ENCODE results near the gene TASOR2.

- PRO-cap, result no peak
These were observed 217.6 kb downstream of the KLF6 start for GRCh38 chr10:3567397-3567750.

DNA sequence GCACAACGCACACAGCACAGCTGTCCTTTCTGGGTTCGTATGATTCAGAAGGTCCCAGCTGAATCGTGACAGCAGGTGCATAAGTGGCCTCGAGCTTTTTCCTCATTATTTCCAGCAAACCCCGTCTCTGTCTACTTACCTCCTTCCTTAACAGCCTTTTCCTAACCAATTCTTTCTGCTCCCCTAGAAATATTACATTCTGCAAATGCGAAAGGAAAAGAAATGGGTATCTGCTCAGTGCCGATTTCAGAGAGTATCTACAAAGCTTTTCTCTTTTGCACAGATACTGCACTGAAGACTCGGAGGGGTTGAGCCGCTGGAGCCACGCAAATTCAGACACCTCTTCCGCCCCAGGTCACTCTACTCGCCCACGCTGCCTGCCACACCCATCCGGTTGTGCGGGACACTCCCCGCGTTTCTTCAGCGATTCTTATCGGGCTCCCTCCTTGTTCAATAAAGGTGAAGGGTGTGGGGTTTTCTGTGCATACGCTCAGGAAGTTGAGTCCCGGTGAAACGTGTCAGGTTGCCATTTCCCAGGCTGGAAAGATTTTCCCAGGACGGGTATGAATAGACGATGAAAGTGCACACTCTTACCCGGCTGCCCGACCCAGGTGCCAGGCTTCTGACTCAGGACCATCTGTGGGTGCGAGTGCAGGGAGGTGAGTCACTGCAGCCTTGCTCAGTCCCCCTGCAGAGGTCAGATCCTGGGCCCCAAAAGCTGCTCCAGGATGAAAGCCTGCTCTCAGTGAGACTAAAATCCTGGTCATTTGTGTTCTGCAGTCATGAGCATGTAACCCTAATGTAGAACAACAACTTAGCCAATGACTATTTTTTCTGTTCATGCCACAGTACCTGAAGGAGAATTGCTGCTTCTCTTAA lies 22.0 kb downstream of the KLF6 start:
- PRO-cap, result no peak

GRCh38 chr10:3775204-3775901 lies 9.7 kb downstream of the KLF6 start:
- PRO-cap, result no peak

DNA sequence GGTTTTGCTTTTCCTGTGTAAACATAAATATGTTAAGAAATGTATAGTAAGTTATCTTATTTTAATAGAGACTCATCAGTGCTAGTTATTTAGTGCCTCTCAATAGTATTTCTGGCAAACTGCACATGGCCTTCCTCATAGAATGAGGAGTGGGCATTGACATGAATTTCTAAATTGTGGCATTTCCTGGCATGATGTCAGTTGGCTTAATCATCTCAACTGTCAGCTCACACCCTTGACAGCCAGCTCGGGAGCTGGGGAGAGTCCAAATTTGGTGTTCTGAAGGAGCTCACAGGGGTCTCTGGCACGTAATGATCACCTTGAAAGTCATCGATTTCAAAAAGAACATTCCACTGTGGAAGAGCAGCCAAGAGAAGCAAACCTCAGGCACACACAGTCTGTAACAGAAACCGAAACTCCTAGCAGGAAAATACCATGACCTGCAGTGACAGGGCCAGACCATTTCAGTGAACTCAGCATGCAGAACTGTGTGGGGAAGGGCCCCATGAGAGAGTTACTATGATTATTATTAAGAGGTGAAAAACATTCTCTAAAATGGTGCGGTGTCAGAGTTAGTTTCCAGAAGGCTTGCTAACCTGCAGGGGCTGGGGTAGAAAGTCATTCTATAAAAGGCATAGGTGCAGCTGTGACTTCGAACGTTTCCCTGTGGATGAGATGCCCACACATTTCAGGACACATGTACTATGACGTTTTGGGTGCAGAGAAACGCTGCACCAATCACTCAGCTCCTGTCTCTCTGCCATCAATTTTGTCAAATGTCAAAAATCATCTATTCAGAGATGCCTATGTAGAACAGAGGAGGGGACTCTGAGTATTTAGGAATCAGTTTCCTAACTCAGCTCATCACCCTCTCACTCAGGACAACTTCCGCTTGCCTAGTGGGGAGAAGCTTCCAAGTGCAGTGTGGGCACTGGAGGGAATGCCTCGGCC lies 26.4 kb upstream of the KLF6 start:
- PRO-cap, result no peak

GRCh38 chr10:3861734-3861965 lies 76.6 kb upstream of the KLF6 start:
- PRO-cap, result no peak

- PRO-cap, result no peak
These were observed 258.9 kb upstream of the KLF6 start for GRCh38 chr10:4043829-4044304.

- PRO-cap, result no peak
These were observed 509.9 kb upstream of the AKR1E2 start for GRCh38 chr10:4316216-4316454.

GRCh38 chr10:4647090-4647513 lies 178.9 kb upstream of the AKR1E2 start:
- PRO-cap, result no peak

DNA sequence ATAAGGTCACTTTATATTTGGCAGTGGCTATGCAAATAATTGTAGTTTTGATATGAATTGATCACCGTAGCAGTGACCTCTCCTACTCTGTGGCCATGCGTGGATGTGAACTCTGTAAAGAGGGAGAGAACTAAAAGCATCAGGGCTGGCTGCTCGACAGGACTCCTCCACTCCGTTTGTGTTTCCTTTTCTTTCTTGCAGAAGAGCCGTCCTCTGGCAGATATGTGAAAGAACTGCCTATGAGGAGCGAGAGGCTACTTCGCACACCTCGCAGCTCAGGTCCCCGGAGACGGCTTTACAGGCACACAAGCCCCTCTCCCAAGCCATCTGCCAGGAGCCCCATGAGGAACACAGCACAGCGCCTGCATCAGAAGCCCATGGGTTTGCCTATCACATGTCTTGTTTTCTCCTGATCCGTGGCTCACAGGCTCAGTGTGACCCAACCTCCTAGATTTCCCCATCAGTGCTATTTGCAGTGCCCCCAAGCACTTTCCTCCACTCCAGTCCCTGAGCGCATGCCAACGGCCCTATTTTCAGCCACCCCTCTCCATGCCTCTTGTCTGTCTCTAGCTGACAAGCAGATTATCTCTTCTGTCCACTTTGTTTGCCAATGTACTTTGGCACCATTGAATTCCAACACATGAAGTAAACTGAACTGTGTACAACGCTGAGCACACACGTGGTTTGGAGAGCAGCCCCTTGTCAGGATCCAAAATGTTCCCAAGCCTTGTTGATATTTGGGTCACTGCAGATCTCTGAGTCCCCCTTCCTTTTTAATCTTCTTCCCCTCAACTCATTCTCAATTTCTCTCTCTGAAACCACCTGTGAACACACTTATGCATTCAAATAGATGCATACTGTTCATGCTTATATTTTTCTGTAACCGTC lies 164.3 kb upstream of the AKR1E2 start:
- PRO-cap, result no peak

DNA sequence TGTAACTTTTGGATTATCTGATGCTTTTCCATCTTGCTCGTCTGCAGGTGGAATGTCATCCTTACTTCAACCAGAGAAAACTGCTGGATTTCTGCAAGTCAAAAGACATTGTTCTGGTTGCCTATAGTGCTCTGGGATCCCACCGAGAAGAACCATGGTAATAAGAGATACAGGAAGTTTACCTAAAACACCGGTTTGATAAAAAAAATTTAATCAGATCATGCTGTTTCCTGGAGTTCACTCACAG lies 8.9 kb downstream of the AKR1C1 start:
- PRO-cap, result no peak

DNA sequence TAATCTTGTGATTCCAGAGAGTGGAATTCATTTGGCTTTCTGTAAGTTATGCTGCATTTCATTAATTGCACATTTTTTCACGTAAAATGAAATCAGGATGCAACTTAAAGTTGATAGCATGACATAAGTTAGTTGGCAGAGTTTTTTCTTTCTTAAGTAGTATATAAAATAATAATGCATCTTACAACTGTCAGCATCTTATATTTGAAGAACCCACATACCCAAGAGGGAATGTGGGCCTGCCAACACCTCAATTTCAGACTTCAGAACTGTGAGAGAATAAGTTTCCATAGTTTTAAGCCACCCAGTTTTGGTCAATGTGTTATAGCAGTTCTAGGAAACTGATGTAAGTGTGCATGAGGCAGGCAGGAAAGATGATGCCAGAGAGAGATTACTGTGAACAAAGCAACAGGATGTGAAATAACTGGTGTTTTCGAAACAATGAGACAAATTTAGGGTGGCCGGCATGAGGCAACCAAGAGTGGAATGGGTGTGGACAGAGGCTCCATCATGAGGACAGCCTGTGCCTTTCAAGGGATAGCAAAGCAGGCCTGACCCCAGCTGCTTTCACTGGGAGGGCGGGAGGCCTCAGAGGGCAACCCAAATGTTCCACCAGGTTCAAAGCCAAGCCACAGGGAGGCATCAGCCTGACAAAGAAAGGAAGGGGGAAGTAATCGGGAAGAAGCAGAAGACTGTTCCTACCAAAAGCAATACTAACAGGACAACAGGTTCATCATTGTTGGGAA lies 67.4 kb upstream of the UCN3 start:
- PRO-cap, result no peak

DNA sequence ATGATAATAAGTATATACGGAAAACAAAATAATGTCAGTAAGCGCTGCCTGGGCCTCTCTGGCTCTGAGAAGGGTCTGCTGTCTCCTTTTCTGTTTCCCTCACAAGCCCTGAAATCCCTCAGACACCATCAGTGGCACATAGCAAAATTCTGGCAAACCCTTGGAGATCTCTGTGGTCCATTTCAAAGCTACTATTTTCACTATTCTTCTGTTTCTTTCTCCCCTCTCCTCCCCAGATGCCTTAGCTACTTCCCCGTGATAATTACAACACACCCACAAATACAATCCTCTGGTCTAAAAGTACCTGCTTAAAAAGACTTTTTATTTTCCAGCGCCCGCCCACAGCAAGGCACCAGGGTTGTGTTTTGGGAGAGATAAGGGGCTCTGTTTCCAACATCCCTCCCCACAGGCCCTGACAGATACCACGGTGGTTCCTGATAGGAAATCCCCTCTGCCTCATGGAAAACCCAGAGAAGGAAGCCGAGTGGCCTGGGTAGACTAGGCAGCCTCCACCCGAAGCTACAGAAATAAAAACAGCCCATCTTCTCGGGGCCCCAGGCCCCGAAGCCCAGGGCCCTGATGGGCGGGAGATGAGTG lies 19.9 kb downstream of the CALML5 start:
- PRO-cap, result no peak

DNA sequence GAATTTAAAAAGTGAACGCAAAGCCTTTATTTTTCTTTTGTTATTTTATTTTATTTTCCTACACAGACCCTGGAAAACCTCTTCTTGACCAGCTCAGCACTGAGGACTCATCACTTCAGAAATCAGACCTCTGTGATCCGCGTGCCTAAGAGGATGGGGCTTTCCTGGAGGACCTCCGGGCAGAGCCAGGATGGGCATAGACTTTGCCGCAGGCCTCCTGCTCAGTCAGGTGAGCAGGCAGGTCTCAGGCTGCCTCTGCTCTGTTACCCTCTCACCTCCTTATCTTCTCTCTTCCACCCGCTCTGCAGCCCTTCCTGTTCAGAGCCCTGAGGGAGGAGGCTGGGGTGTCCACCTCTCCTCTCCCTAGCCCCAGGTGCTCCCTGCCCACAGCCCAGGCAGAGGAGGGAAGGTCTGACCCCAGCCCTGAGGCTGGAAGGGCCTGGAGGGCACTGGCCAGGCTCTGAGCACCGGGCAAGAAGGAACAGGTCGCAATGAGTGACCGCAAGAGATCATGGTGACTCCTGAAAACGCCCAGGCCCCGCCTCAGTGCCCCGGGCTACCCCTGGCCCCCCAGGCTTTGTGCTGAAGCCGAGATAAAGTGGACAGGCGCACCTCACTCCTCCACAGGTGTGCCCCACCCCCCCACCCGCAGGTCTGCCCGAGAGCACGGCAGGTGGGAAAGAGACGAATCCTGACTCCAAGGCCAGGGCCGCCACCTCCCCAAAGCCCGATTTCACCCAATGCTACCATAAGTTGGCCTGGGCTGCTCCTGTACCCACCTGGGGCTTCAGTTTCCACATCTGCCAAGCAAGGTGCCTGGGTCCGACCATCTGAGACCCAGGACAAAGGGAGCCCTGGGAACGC lies 2.9 kb downstream of the CALML5 start:
- PRO-cap, result no peak

DNA sequence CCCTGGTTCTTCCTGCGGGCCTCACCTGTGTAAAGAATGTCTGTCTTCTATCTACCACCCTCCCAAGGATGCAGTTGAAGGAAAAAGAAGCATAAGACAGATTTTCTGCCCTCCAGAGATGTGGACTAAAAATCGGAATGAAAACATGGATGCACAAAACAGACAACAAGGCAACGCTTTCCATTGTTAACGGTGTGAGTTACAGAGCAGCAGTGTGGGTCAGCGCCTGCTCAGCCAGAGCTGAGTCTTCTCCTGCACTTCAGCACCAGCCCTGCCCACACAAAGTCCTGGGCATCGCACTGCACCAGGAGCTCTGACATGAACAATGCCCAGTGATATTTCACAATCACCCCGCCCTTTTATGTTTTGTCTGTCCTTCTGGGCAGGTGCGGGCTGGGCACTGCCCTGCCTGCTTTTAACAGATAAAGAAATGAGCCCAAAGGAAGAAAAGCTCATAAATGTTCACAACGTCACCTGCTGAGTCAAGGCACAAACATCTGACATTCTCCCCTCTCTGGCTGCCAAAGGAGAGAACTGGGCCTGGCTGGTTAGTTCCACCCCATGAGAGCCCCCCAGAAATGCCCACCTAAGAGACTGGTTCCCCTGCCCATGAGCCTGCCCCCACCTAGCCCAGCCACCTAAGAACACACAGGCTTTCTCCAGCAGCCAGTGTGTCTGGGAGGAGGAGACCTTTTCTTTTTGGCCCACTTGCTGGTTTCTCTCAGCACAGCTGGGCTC lies 22.1 kb downstream of the CALML3 start:
- PRO-cap, result no peak

GRCh38 chr10:5549575-5550116 lies 24.9 kb downstream of the CALML3 start:
- PRO-cap, result no peak

DNA sequence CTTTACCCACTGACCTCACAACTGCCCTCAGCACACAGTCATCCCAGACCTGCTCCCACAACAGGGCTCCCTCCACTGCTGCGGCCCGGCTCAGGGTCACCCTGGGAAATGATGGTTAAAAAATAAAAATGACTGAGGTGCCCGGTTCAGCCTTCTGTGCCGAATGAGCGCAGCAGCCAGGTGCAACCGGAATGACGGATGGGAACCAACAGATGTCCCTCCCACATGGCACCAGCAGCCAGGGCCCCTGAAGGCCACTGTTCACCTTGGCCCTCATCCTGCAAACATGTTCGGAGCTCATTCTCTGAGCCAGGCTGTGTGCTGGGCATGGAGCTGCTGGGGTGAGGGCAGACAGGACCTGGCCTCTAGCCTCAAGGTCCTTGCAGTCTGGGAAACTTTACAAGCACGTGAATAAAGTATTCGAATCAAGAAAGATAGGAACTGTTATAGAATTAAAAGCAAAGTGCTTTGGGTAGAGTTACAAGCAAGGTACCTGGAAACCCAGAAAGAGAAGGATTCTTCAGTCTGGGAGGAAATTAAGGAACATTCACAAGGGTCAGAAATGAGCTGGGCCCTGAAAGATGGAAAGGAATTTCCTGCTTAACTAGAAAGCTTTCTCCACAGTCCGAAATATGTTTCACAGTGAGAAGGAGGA lies 40.0 kb downstream of the ASB13 start:
- PRO-cap, result no peak

DNA sequence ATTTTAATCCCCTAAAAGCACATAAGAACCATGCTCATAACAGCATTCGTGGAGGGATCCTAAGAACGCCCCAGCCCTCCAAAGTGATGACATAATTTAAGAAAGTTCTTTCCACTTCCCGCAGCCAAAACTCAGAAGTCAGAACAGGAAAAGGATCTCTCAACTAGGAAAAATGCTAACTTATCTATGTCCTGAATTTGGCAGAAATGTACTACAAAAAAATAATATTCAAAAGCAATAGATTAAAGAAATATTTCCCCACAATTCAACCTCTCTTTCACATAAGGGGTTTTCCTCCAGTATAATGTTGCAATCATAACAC lies 23.1 kb downstream of the ASB13 start:
- PRO-cap, result no peak

- PRO-cap, result no peak
These were observed 15.4 kb downstream of the ASB13 start for GRCh38 chr10:5650971-5651517.

GRCh38 chr10:5684284-5684926 lies at the start of gene TASOR2:
Gene TASOR2 (plus strand): TSS chr10:5684838.
- PRO-cap, result bidirectional peak, plus-strand start at chr10:5684848, minus-strand start at chr10:5684586

GRCh38 chr10:5698839-5699761 lies 14.5 kb downstream of the TASOR2 start:
- PRO-cap, result no peak

All from sternocleidomastoid (tissue), 1 donor.